Measurements from ENCODE around the genes LYG1 and NMS.

- PRO-cap: unidirectional peak, plus-strand start at chr2:98505690
Observed at GRCh38 chr2:98505252-98505866, 60.7 kb downstream of the INPP4A start.

- PRO-cap: no peak
Observed at GRCh38 chr2:98569294-98569945, 38.9 kb downstream of the COA5 start.

GRCh38 chr2:98718312-98718805, 12.6 kb downstream of the MGAT4A start:
- PRO-cap: no peak

GRCh38 chr2:98772596-98773168, 41.8 kb upstream of the MGAT4A start:
- PRO-cap: no peak

DNA sequence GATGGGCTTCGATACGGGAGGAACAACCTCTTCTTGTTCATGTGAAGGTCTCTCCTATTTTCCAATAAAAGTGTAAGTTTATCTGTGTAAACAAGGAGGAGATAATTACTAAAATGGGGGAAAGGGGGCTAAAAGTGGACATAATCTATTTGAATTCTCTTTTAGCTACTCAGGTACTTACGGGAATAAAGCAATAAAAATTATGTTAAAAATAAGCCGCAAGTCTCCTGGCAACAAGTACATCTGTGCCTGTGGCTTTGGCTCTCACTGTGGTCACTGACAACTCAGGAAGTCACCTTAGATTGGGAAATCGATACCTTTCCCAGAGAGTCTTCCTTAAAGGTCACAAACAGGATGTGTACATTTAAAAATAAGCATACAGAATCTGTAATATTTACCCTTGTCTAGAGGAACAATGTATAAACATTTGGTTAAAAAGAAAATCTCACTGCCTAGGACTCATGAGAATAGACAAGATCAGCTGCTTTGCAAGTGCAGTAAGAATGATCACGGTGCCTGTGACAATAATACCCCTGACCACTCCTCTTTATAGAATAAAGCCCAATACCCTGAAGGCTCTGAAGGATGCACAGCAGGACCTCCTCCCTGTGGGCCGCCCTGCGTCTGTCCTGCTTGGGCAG, 97.8 kb upstream of the MGAT4A start:
- PRO-cap: no peak

DNA sequence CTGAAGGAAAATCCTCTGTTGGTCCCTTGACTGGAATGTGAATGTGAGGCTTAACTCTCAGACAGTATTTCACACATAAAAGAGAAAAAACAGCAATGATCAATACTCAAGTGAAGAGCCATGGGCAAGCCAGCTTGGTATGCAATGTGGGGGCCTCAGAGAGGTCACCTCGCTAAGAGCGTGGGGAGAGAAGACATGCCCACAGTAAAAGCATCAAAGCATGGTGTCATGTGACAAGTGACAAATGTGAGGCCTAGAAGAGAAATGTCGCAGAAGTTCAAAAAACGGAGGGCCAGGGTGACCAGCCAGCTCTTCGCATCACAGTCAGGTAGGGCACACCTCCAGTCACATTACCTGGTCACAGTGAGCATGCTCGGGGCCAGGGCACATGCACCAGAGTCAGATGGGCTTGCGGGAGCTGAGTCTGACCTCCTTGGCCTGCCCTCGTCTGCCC, 37.8 kb downstream of the CRACDL start:
- PRO-cap: unidirectional peak, plus-strand start at position 272 of the sequence

- PRO-cap: no peak
Observed at GRCh38 chr2:98908683-98909375, 27.2 kb downstream of the CRACDL start.

GRCh38 chr2:98935155-98935477, 909 bp downstream of the CRACDL start:
- PRO-cap: no peak

DNA sequence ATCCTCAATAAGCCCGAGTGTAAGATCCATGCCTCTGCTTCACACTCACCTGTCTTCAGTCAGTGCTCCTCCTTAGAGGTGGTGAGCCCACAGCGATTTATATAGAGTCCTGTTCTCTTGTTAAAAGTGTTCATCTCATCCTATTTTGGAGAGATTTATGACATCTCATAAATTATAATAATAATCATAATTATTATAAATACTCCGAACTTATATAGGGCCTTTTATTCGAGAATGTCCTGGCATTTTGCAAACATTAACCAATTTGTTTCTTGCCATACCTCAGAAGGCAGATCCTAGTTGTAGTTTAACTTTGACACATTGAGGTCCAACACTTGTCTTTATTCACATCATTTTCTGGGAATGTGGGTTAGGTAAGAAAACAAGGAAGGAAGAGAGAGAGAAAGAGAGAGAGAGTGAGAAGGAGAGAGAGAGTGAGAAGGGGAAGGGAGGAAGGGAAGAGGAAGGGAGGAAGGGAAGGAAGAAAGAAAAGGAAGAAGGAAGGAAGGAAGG, at the start of gene LYG1:
Gene LYG1 (minus strand): TSS at position 197 of the 513 bp plus-strand sequence.
- PRO-cap: no peak

DNA sequence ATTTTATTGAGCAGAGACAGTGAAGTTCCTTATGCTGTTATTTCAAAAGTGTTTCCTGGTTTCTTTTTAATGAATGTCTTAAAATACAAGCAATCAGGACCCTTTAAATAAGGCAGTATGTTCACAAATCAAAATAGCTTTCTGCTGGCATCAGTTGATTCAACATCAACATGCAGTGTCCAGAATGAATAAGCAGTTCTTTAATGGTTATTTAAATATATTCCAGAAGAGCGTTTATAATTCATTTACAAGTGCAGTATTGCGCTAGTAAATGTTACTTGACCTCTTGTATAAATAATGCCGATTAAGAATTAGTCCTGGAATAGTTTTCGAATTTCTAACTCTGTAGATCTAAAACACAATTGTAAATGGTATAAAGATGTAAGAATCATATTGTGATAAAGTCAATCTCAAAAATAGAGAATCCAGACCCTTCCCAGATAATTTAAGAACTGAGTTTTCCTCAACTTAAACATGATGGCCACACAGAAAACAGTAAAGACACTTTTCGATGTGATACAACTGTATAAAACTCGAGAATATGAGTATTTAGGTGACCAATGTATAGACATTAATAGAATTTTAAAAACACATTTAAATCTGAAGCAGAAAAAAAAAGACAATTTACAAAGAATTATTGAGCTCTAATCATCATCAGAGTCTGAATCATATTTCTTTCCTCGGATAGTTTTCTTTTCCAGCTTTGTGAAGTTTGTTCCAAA, 16.9 kb downstream of the TXNDC9 start:
- PRO-cap: no peak

- PRO-cap: no peak
Observed at GRCh38 chr2:99404064-99405213, 67.2 kb downstream of the EIF5B start.

GRCh38 chr2:99472298-99473153, 17.3 kb downstream of the REV1 start:
- PRO-cap: no peak

GRCh38 chr2:99875223-99875703, 267.1 kb downstream of the AFF3 start:
- PRO-cap: no peak

DNA sequence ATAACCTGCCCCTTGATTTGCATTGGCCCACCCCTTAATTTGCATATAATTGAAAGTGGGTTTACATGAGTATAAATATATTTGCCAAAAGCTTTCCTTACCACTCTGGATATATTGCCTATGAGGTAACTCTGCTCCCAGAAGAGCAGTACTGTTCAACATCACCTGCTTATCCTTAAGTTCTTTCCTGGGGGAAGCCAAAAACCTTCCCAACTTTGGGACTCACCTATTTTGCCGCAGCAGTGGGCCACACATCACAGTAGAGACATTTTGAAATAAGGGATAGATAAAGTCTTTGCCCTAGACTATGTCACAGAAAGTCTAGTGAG, 36.0 kb upstream of the AFF3 start:
- PRO-cap: no peak

GRCh38 chr2:100214242-100215126, 72.1 kb upstream of the AFF3 start:
- PRO-cap: unidirectional peak, plus-strand start at chr2:100214570

DNA sequence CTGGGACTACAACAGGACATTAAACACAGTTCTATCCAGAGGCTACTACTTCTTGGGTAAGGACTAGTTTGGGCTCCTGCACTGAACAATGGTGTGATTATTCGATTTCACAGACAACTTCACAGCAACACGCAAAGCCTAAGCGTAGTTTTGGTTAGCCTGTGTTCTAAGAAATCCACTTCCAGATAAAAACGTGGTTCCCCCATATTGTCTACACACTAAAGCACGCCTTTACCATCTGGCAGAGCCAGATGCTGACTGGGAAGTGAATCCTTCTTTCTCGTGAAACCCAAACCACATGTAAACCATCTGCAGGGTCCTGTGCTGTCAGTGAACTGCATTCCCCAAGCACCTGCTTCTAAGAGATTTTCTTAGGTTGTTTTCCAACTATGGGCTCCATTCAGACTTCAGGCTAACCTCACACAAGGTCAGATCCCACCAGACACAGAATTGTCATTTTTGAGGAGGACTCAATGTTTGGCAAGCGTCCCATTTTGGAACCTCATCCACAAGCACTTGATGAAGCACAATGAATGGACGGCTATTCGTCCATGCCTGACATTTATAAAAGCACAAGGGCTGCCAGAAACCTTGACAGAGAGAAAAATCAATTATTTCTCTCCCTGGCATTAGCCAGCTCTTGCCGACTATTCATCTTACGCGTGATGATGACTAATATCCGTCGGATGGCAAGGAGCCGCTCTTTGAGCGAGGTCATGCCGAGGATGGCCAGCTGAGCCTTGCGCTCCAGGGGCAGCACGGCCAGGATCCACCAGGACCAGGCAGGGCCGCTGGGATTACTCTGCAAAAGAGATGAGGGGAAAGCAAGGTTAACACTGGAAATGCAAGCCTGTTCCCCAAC, 38.4 kb downstream of the LONRF2 start:
- PRO-cap: no peak

- PRO-cap: no peak
Observed at GRCh38 chr2:100394267-100394614, 23.2 kb downstream of the CHST10 start.

DNA sequence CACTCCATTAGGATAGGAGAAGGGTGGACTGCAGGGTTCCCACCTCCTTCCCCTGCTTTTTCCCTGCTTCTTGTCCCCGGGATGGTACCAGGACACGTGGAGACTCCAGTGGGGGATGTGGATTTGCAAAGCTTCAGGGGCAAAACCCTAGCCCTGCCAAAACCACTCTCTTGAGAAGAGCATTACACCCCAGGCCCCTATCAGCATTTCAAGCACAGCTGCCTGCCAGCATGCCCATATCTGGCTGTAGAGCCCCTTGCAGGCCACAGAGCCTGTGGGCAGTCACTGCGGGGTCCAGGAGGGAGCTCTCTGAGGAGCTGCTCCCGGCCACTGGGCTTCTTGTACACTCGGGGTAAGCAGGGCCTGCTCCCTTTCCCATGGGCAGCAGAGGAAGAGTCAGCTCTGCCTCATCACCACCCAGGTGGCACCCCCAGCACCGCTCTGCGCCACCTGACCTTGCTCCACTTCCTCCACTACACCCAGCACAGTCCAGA, 7.5 kb downstream of the CHST10 start:
- PRO-cap: no peak

DNA sequence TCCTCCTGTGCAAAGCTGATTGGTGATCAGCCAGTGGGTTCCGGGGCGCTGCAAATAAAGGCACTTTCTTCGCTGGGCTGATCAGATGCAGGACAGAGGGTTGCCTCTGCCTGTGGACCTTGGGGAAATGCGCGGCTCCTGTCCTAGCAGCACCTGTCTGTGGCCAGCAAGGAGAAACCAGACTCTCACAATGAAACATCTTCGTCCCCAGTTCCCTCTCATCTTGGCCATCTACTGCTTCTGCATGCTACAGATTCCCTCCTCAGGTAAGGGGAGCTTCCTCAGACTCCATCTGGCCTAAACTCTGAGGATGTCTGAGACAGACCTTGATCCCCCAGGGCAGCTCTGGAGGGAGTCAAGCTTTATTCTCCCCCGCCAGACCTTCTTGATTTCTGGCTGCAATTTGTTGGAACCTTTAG, at the start of gene NMS:
Gene NMS (plus strand): TSS at position 184 of the 419 bp plus-strand sequence.
- PRO-cap: no peak

DNA sequence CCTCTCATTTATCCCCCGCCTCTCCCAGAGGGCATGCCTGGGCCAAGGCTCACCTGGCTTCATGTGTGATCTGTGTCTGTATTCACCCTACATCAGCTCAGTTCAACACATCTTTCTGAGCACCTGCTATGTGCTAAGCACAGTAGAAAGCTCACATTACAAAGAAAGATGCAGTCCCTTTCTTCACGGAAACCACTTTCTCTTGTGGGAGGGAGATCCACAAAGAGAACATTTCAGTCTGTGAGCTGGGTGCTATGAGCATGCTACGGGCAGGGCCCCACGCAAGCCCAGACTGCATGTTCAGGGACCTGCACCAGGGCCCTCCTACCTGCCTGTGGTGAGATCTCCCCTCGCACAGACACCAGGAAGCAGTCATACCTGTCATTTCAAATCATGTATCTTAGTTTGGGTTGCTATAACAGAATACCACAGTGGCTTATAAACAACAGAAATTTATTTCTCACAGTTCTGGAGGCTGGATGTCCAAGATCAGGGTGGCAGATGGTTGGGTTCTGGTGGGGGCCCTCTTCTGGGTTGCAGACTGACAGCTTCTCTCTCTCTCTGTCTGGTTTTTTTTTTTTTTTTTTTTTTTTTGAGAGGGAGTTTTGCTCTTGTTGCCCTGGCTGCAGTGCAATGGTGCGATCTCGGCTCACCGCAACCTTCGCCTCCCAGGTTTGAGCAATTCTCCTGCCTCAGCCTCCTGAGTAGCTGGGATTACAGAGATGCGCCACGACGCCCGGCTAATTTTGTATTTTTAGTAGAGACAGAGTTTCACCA, 90.9 kb downstream of the PDCL3 start:
- PRO-cap: no peak

All from jejunum (tissue), 1 donor.